ENCODE results near the genes SHISA9 and MRTFB.

- RRBS = no CpG with 5 or more reads among the region's 8 CpGs
Observed at GRCh38 chr16:11551737-11552358, 24.8 kb upstream of the ENSG00000188897 start.

- RRBS = 5% methylated on average over 4 of the region's 40 CpGs
Observed at GRCh38 chr16:11742924-11743379, 295 bp upstream of the TXNDC11 start.

GRCh38 chr16:11913134-11913741, 2.5 kb downstream of the GSPT1 start:
- RRBS = no CpG with 5 or more reads among the region's 8 CpGs

- RRBS = no CpG with 5 or more reads among the region's 11 CpGs
Observed at GRCh38 chr16:11977449-11978145, 1.1 kb downstream of the SNX29 start.

- RRBS = no CpG with 5 or more reads among the region's 14 CpGs
Observed at GRCh38 chr16:12075606-12076075, 99.1 kb downstream of the SNX29 start.

DNA sequence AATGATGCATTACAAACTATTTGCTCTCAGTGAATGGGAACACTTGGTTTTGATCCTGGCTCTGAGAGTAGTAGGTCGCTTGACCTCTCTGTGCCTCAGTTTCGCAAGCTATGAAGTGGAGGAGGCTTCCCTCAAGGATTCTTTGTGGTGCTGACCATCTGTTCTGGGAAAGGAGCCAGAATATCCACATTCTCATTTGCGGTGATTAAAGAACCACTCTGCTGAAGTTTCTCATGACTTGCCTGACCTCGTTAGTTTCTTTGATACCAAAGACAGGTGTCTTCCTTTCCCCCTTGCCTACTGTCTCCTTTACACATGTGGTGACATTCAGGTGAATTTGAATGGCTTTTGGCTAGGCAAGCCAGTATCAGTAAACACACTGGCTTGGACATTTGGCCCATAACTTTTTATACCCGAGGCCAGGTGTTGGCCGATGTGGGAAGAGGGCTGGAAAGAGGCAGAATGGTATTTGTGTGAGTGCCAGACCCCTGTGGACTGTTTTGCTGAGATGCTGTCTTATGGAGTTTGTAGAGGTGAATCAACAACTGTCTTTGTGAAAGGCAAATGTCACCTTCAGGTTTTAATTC, 116.1 kb downstream of the SNX29 start:
- RRBS = no CpG with 5 or more reads among the region's 6 CpGs

GRCh38 chr16:12116888-12117656, 140.5 kb downstream of the SNX29 start:
- RRBS = no CpG with 5 or more reads among the region's 64 CpGs

DNA sequence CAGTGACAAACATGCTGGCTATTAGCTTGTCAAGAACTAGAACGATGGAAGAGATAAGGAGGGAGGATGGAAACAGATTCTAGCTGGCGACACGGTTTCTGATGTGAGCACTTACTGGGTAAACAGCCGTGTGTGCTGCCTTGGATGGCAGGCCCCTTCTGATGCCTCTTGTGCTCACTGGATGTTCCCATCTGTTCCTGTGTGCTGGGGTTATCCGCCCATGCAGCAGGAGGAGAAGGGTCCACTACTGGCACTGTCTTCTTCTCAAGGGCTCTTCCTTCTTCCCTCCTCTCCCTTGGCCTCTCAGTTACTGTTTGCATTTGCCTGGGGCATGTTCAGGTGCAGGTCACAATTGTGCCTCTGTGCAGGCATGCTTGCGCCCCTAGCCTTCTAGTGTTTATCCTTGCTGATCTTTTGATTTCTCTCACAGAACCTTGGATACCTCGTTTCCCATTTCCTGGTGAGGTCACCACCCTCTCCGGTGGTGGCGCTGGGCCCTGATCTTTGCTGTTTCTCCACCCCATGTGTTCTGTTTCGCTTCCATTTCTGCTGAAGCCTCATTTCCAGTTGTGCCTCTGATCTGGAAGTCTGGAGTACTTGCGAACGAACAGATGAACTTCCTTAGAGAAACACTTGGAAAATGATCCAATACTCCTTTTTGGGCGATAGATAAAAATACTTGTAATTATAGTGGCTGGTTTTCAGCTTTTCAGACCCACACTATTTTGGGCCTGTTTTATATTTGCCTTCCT, 312.7 kb downstream of the SNX29 start:
- RRBS = no CpG with 5 or more reads among the region's 13 CpGs

DNA sequence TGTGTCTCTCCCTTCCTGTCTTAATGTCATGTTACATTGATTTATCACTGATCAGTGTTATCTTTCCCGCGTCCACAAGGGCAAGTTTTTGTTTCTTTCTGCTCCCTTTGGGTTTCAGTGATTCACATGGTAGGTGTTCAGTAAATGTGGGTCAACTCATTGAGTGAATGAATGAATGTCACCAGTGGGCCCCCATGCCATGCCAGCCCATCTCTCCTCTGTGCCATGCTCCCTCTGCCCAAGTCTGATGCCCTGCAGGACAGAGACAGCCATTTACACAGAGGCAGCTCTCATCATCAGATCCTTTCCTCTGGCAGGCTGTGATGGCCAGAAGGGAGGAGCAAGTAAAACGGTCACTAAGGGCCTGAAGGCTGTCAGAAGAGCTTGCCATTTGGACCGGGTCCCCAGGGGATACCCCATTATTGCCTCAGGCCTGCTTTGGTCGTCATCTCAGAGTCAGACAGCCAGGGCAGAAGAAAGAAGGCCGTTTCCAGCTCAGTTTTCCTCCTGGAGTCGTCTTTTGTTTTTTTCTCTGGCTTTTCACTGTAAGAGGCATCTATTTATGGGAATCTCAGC, 386.3 kb downstream of the SNX29 start:
- RRBS = no CpG with 5 or more reads among the region's 7 CpGs

DNA sequence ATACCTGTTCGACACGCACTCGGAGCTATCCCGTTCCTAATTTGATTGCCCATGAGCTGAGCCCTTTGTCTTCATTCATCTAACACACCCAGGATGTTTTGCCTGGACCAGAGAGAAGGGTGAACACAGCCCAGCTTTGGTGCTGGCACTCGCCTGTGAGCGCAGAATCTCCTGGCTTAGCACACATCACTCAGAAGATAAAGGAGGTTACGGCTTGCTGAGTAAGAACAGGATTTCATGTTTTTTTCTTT, 267.8 kb downstream of the CPPED1 start:
- RRBS = no CpG with 5 or more reads among the region's 7 CpGs

DNA sequence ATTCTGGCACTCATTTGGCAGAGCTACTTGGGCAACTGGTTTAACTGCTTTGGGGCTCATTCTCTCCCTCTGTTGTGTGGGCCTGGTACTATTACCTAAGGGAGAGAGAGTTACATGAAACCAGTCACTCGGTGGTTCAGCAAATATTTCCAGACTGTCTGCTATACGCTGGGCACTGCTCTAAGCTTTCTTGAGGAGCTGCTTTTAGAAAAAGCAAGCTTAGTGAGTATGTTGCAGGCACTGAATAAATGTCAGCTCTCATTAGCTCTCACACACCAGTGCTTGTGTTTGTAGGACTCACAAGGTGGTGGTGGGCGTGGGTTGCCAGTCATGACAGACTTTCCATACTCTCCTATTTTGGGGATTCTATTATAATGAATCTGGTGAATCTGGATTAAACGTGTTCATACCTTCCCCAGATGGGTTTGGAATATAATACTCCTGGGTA, 1.7 kb upstream of the SHISA9 start:
- RRBS = no CpG with 5 or more reads among the region's 4 CpGs

GRCh38 chr16:12901244-12901953, at the start of gene SHISA9:
SHISA9 (plus strand) TSS chr16:12901598.
- RRBS = 7% methylated on average over 11 of the region's 79 CpGs

DNA sequence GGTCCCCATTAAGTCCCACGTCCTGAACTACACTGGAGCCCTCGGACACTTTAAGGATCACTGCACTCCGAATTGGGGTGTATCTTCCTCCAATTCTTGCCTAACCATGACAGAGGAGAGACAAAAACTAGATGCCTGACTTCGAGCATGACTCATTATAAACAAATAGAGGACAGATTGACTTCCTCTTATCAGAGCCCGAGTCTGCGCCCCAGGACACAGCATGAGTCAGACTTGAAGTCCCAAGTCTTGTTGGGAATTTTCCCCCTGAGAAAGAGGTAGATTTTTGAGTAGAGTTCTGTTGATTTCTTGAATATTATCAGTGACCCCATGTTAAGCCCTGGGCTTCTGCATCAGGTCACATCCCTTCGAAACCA, 37.8 kb downstream of the ERCC4 start:
- RRBS = no CpG with 5 or more reads among the region's 7 CpGs

GRCh38 chr16:14050493-14051038, 20.6 kb upstream of the MRTFB start:
- RRBS = no CpG with 5 or more reads among the region's 9 CpGs

DNA sequence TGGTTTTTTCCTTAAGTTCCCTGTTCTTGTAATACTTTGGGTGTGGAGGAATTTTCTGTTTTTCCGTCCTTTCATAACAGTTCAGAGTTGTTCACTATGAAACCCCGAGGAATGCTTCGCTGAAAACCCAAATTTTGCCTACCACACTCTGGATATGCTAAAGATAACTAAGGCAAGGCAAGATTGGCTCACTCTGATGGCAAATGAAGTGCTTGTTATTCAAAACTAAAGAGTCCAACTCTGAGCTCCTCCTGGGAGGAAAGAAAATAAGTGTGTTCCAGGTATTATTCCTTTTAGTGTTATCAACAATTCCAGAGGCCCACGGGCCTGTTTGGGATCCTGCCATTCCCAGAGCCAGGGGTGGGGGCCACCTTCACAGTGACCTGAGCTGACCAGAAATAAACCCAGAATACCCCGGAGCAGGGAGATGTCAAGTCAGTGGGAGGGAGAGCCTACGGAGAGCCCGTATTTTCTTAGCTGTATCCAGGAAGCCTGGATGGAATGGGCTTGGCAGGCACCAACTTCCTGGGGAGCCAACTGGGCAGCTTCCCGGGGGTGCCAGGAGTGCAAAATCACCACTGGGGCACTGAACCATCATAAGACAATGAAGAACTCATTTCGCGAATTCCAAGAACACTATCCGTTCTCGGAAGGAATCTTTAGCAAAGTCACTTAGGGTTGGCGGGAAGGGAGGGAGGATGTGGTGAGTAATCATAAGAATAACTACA, 13.3 kb upstream of the MRTFB start:
- RRBS = no CpG with 5 or more reads among the region's 13 CpGs

- RRBS = 6% methylated on average over 16 of the region's 112 CpGs
Observed at GRCh38 chr16:14070920-14071993, at the start of gene MRTFB. MRTFB (plus strand) TSS chr16:14071319.

- RRBS = no CpG with 5 or more reads among the region's 2 CpGs
Observed at GRCh38 chr16:14079105-14079417, 7.9 kb downstream of the MRTFB start.

GRCh38 chr16:14106653-14107255, 35.6 kb downstream of the MRTFB start:
- RRBS = no CpG with 5 or more reads among the region's 7 CpGs

- RRBS = no CpG with 5 or more reads among the region's 7 CpGs
Observed at GRCh38 chr16:14128100-14128652, 57.1 kb downstream of the MRTFB start.

DNA sequence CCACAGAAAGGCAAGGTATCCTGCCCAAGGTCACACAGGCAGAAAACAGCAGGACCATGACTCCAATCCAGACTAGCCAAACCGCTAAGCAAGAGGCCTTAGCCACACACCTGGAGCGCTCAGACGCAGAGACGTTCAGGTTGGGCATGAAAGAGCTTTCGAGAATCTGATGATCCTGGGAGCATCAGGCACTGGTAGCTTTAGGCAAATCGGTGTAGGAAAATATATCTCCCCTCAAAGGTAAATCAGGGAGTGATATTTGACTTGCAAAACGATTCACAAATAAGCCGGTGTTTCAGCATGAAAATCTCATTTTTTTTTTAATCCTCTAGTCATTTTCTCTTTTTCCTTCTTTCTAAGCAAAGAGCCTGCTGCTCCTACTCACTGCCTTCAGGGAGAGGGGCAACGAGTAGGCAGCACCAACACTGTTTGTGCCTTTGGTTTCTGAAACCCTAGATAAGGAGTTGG, 279.0 kb downstream of the MRTFB start:
- RRBS = no CpG with 5 or more reads among the region's 9 CpGs

Measured in GM19240 (cell line).